Smooth muscle cell (in vitro differentiated cells): ENCODE data around the genes TMPO and ANKS1B.

DNA sequence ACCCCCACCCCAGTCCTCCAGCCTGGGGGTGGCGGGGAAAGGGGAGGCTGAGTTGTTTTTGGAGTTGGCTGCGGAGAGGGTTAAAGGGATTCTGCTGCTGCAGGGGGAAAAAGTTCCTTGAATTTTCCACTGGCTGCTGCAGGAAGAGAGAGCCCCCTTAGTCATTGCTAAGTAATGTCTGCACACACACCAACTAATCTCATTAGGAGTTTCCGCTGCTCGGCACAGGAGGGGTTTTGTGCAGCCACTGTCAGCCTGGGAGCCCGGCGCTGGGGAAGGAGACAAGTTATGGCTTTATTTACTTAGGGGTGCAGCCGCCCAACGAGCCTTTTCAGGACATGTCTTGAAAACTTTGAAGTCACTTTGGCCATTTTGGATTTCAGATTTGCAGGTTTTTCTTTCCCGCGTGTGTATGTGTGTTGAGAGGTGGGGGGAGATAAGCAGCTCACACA, 1.8 kb downstream of the ELK3 start:
- RAMPAGE, long total RNA, result no peak

- RAMPAGE, long total RNA, result no peak
These were observed 41.3 kb downstream of the ELK3 start for GRCh38 chr12:96235540-96235866.

DNA sequence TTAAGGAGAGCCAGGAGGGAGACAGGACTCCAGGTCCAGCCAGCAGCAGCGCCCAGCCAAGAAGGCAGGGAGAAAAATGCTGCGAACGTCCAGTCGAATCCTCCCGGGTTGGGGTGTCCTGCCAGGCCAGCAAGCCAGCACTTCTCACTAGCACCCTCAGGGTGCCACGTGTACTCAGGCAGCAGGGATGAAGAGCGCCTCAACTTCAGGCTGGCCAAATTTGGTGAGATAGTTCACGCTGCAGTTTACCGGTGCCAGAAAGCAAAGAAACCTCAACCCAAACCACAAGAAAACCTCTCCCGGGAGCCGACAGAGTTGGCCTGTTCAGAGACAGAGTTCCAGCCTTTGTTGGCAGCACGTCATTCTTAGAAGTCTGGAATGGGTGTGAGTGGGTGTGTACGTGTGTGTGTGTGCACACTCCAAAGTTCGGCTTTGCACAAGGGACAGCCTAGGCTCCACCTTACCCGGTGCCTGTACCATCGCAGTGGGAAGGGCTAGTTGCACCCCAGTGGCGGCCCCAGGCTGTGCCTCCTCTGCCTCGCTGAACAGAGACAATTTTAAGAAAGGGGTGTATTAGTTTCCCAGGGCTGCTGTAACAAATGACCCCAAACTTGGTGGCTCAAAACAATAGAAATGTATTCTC, 42.1 kb downstream of the ELK3 start:
- RAMPAGE, long total RNA, result no peak

- RAMPAGE, long total RNA, result no peak
These were observed 48.5 kb downstream of the ELK3 start for GRCh38 chr12:96242354-96243313.

DNA sequence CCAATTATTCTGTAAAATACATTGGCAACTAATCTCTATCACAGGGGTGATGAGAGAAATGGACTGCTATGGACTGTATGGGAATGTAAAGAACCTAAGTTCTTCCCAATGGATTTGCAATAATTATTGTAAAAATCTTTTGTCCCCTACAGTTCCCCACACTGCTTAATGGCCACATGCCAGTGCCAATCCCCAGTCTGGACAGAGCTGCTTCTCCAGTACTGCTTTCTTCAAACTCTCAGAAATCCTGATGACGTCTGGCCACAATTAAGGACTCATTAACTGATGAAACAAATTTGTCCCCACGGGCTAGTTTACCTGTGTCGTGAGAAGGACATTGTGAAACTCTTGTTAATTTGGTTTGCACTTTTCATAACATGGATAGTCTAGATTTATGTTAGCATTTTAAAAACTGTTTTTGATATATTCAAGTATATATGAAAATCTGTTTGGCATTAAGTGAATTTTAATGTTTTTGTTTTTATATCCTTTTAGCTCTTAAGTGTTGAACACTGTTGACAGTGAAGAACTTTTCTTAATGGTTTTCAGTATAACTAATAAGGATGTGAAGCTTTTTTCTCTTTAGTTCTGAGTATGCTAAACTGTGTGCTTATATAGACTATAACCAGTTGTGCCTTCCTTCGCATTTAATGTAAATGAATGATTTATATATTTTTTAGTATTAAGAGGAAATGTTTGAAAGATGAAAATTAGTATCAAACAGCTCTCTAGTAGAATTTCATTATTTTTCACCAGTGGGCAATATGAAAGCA, 72.9 kb downstream of the ELK3 start:
- RAMPAGE, long total RNA, result no peak

DNA sequence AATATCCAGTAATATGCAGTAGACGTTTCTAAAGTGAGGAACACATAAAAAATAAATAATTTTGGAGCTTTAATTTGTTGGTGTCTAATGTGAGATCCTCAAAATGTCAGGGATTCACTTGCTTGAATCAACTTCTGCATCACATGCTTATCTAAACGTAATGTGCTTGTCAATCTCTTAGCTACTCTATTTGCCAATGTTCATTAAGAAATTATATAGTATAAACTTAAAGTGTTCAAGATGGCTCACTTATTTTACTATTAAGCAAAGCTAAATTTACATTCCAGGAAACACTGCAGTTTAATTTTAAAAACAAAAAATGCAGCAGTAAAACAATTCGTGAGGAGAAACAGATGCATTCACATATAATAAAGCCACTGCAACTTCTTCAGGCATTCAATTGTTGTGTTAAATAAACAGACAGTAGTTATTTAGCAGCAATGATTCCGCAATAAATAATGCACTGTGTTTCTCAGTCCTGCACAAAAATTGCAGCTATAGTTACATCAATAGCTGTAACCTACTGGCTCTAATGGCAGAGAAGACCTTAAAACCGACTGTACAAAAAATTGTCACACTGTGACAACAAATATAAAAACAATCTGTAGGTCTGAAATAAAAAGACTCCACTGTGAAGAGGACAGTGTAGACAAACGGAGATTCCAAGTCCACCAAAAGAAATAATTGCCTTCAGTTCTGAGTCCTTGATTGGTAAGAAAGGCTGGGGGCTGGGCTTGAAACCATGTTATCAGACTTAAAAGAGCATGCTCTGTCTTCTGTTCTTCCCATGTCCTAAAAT, 85.5 kb downstream of the ELK3 start:
- RAMPAGE, long total RNA, result no peak

DNA sequence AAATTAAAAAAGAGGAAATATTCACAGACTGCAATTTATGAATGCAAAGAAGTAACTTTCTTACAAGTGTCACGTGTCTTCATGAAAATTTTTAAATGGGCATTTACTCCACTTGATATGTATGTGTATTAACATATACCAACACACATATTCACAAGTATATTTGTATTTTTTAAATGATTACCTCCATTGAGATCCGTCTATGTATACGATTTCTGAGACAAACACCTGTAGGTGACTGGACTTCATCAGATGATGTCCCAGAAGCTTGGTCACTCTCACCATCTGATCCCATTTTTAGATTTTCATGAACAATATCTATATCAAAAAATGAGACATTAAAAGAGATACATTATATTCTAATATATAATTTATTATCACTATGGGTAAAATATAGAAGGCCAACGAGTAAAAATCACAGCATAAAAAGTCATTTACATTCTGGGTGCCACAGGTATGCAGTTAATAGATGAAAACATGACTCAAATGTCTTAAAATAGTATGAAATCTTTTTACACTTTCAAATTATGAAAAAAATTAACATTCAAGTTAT, 87.0 kb downstream of the CDK17 start:
- RAMPAGE, long total RNA, result no peak

GRCh38 chr12:96434161-96434603, 33.9 kb upstream of the CDK17 start:
- RAMPAGE, long total RNA, result no peak

GRCh38 chr12:97756410-97756667, 759.1 kb upstream of the TMPO start:
- RAMPAGE, long total RNA, result no peak

DNA sequence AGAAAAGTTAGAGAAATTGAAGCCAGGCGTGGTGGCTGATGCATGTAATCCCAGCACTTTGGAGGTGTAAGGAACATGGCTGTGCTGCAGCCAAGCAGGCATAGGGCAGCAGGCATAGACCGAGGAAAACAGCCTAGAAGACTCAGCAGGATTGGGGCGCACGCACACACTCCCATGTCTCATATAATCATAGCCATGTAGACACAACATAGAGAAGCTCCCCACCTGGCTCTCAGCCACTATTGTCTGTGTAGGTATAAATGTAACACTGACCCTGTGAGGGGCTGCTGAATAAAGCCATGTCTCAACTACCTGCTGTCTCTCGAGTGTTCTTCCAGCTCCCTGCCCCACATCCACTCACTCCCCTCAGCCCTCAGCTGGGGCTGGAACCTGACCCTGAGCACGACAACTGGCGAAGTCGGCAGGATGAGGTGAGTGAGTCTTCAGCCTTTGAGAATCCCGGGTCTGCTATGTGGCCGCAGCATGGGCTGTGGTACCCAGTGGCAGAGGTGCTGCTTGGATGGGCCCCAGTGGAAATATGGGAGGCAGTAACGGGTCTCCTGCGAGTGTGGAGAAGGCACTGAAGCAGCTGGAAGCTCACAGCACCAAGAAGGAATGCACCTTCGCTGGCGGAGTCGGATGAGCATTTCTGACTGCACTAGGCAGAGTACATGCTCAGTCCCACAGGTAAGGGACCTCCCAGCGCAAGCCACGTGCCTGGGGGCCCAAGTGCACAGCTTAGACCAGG, 95.7 kb upstream of the TMPO start:
- RAMPAGE, long total RNA, result no peak

GRCh38 chr12:98490938-98491392, 24.4 kb upstream of the TMPO start:
- RAMPAGE, long total RNA, result no peak

- RAMPAGE, long total RNA, result no peak
These were observed 1.4 kb upstream of the TMPO start for GRCh38 chr12:98514021-98514267.

DNA sequence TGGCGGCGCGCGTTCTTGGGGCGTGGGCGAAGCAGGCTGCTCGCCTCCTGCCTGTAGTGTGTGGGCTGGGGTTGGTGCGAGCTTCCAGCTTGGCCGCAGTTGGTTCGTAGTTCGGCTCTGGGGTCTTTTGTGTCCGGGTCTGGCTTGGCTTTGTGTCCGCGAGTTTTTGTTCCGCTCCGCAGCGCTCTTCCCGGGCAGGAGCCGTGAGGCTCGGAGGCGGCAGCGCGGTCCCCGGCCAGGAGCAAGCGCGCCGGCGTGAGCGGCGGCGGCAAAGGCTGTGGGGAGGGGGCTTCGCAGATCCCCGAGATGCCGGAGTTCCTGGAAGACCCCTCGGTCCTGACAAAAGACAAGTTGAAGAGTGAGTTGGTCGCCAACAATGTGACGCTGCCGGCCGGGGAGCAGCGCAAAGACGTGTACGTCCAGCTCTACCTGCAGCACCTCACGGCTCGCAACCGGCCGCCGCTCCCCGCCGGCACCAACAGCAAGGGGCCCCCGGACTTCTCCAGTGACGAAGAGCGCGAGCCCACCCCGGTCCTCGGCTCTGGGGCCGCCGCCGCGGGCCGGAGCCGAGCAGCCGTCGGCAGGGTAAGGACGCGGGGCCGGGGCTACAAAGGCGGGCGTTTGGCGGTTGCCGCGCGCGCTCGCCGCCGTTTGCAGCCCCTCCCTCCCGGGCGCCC, at the start of gene TMPO:
Gene TMPO (plus strand): TSS at position 29 of the 677 bp plus-strand sequence.
- RAMPAGE, long total RNA, result start-site peak on the plus strand centred at position 118 of the sequence, 151 bp wide, 1,235 and 661 reads in 2 replicates

- RAMPAGE, long total RNA, result no peak
These were observed 127.6 kb downstream of the APAF1 start for GRCh38 chr12:98772746-98773108.

DNA sequence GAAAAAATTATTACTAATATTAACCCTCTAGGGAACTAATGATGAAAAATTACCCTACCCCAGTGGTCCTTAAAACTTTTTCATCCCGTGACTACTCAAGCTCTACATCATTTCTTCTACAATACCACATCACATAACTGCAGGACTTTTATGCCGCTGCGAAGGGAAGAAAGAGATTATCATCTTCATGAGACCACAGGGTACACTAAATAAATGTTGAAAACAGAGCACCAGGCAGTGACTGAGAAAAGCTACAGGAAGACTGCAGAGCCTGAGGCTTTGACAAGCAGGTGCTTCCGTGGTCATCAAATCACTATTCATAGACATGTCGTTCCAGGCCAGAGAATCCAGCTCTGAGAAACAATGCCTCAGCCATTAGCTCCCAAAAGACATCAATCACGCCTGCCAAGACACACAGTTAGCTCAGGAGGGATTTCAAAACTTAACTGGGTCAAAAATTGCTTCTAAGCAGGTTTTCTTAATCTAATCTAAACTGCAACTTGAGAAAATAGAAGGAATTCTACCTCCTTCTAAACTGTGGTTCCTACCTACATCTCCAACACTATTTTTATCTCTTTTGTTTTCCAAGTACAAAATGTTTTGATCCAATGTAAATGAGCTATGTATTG, 47.2 kb upstream of the GARIN6 start:
- RAMPAGE, long total RNA, result no peak

DNA sequence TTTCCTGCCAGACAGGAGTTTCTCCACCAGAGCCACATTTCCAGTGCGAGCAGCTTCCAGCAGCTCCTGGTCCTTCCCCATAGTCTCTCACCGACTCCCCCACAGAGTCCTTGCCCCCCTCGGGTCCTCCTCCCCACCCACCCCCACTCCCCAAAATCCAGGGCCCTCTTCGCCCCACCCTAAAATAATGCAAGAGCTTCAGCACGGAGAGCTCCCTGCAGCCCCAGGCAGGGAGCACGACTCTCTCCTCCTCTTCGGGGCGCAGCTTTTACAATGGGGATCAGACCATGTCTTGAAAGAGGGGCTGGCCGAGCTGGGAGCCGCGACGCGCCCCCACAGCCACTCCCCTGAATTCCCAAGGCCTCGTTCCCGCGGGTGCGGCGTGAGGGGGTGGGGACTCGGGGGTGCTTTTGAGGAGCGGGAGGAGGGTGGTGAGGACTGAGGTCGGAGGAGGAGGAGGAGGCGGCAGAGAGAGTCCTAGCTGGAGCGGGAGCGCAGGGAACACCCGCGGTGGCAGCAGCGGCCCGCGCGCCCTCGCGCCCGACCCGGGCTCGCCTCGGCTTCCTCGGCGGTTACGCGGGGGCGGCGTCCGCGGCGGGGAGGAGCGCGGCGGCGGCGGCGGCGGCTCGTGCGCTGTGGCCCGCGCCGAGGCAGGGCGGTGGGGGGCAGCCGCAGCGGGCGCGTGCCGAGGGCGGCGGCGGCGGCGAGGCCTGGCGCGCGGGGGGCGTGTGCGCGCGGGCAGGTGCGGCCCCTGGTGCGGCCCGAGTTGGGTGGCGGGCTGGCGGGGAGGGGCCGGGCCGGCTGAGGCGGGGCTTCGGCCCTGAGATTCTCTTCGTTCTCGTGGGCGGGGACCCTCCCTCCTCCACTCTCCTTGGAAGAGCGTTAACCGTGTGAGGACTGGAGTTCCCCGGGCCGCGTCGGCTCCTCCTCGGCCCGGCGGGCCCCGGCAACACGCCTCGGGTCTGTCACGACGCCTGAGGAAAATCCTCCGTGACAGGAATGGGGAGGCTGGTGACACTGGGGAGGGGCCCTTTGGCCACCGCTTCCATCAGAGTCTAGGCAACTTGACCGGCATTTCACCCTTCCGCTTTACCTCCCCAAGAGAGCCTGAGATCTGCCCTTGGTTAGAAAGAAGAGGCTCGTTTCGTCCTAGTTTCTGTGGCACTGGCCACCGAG, at the start of gene ANKS1B:
Gene ANKS1B (minus strand): TSS at position 780 of the 1,176 bp plus-strand sequence.
- RAMPAGE, long total RNA, result no peak

- RAMPAGE, long total RNA, result no peak
These were observed 14.5 kb downstream of the BLTP3B start for GRCh38 chr12:100128078-100128658.

DNA sequence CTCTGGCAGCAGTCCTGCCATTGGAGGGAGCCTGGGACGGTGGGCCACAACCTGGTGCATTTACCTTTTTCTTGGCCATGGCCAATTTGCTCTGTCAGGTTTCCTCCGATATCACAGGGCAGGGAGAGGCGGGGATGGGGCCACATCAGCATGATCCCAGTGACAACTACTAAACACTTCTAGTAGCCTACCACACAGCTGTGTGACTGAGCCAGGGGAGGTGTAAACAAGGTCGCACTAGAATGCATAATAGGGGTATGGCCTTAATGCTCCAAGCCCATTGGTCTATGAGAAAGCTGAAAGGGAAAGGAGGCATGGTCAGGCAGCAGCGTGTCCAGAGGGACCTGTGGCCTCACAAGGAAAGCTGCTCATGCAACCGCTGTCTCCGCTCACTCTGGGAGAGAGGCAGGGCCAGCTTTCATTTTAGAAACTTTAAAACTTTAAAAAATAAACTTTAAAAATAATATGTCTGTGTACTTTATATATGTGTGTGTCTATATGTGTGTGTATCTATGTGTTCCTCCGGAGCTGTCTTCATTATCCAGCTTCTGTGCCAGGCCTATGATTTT, 27.5 kb upstream of the ACTR6 start:
- RAMPAGE, long total RNA, result no peak

DNA sequence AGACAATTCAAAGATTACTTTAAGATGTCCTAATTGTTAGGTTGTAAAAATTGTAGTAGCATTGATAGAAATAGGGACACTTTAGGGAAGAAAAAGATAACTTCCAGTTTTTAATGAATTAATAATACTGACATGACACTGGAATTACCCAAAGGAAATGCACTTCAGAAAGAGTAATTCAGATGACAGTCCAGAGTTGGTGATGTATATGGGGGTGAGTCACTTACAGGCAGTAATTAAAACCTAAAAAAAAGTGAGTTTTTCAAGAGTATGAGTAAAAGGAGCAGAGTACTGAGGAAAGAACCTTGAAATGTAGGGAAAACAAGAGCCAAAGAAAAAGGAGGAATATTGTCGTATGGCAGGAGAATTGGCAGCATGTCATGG, 29.2 kb downstream of the SCYL2 start:
- RAMPAGE, long total RNA, result no peak

DNA sequence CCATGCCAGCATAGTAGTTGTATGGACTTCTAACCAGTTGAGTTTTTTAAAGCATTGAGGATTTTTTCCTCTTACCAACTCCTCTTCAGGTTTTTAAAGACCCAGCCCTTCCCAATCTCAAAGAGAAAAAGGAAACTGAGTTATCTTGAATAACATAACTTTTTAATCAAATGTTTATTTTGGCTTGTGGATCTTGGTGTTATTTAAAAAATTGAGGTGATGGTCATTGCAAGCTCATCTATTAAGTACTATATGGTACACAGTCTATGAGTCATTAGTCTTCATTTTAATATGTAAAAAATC, 17.6 kb upstream of the SLC17A8 start:
- RAMPAGE, long total RNA, result no peak